HEK293 (cell line): ENCODE measurements around a stretch of chr3.

- PRO-cap: no peak
- RRBS, 2 experiments: no CpG with 5 or more reads among the region's 11 CpGs
These were observed 10.1 kb downstream of the TRAK1 start for GRCh38 chr3:42100955-42101968.

- PRO-cap: no peak
- RRBS, 2 experiments: no CpG with 5 or more reads among the region's 4 CpGs
These were observed 39.1 kb downstream of the TRAK1 start for GRCh38 chr3:42130074-42130764.

GRCh38 chr3:42345862-42346255, 64.6 kb downstream of the LYZL4 start:
- PRO-cap: no peak
- RRBS, 2 experiments: no CpG with 5 or more reads among the region's 5 CpGs

DNA sequence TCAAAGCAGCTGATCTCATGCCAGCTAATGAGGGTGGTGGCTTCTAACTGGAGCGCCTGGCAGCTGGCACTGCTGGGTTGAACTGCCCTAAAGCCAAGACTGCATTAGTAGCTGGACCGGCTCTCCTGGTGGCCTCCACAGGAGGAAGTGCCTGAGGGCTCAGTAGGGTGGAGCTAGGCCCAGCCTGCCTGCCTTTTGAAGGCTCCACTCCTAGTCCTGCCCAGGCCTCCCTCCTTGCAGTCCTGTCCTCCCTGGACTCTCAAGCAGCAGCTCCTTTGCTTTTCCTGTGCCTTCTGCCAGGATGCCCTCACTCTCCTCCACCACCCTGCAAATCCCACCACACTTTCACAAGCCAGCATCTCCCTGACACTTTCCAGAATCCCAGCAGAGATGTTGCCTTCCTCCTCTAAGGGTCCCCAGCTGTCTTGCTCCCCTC, 25.6 kb upstream of the VIPR1 start:
- PRO-cap: no peak
- RRBS, 2 experiments: no CpG with 5 or more reads among the region's 2 CpGs

GRCh38 chr3:42489269-42489627, 13.2 kb upstream of the VIPR1 start:
- PRO-cap: no peak
- RRBS, 2 experiments: no CpG with 5 or more reads among the region's 3 CpGs

DNA sequence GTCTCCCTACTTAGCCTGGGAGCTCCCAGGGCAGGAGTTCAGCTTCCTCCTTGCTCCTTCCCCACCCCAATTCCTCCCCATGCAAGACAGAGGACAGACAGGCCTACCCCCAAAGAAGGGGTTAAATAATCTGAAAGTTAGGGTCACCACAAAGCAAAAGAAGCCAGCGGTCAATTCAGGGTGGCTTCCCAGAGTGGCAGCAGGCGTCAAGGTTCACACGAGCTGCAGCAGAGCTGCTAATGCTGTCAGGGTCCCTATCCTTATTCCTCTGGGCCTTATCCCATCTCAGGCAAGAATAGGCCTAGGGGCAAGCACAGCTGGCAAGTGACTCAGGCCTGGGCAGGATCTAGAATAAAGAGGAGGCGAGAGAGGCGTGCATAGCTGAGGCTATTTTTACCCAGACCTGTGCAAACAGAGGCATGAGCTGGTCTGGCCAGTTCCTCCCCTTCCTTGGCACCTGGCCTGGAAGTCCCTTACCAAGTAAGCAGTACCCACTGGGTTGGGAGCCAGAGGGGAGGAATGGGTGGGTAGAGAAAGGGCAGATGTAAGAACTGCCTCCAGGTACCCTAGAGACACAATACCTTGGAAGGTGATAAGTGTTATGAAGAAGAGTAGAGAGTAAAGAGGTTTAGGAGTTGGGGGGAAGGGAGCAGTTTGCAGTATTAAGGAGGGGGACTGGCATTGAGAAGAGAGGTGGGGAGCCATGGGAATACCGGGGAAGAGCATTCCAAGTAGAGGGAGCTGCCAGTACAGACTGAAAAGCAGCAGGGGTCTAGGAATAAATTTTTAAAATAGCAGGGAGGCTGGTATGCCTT, 12.2 kb upstream of the VIPR1 start:
- PRO-cap: no peak
- RRBS, 2 experiments: no CpG with 5 or more reads among the region's 6 CpGs

DNA sequence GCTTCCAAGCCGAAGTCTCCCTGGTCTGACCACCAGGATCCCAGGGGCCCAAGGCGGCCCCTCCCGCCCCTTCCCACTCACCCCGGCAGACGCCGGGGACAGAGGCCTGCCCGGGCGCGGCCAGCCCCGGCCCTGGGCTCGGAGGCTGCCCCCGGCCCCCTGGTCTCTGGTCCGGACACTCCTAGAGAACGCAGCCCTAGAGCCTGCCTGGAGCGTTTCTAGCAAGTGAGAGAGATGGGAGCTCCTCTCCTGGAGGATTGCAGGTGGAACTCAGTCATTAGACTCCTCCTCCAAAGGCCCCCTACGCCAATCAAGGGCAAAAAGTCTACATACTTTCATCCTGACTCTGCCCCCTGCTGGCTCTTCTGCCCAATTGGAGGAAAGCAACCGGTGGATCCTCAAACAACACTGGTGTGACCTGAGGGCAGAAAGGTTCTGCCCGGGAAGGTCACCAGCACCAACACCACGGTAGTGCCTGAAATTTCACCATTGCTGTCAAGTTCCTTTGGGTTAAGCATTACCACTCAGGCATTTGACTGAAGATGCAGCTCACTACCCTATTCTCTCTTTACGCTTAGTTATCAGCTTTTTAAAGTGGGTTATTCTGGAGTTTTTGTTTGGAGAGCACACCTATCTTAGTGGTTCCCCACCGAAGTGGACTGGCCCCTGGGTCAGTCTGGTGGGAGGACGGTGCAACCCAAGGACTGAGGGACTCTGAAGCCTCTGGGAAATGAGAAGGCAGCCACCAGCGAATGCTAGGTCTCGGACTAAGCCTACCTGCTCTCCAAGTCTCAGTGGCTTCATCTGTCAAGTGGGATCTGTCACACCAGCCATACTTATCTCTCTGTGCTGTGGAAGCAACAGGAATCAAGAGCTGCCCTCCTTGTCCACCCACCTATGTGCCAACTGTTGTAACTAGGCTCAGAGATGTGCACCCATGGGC, 34.1 kb downstream of the VIPR1 start:
- PRO-cap: no peak
- RRBS, 2 experiments: 24% methylated on average over 2 of the region's 24 CpGs; no CpG with 5 or more reads in 1 of the 2 experiments

DNA sequence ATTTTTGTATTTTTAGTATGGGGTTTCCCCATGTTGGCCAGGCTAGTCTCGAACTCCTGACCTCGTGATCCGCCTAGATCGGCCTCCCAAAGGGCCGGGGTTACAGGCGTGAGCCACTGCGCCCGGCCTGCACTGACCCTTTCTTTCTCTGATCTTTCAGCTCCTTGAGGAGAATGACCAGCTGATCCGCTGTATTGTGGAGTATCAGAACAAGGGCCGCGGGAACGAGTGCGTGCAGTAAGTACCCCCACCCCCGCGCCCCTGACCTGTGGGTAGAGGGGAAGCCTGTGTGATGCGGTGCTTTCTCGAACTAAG, 662 bp downstream of the SS18L2 start:
- PRO-cap: no peak
- RRBS, 2 experiments: 0 to 15% methylated on average over 4 of the region's 17 CpGs

DNA sequence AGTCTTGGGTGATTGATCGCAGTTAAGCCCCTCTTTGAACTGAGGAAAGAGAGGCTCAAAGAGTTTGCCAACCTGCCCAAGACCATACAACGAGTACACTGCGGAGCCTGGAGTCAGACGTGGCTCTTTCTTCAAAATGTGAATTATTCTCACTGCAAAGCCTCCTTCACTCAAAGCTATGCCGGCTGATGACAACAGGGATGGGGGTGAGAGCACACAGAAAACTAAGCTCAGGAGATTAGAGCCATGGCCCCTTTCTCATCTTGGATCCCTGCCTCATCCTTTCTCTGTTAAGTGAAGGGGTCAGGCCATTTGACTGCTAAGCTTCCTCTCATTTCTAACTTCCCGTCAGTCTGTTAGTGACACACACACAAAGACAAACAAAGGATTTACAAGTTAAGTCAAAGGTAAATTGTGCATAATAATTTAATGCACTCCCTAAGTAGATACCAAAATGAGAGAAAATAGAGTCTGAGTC, 1.1 kb downstream of the SS18L2 start:
- PRO-cap: unidirectional peak, minus-strand start at position 100 of the sequence
- RRBS, 2 experiments: no CpG with 5 or more reads among the region's 6 CpGs

DNA sequence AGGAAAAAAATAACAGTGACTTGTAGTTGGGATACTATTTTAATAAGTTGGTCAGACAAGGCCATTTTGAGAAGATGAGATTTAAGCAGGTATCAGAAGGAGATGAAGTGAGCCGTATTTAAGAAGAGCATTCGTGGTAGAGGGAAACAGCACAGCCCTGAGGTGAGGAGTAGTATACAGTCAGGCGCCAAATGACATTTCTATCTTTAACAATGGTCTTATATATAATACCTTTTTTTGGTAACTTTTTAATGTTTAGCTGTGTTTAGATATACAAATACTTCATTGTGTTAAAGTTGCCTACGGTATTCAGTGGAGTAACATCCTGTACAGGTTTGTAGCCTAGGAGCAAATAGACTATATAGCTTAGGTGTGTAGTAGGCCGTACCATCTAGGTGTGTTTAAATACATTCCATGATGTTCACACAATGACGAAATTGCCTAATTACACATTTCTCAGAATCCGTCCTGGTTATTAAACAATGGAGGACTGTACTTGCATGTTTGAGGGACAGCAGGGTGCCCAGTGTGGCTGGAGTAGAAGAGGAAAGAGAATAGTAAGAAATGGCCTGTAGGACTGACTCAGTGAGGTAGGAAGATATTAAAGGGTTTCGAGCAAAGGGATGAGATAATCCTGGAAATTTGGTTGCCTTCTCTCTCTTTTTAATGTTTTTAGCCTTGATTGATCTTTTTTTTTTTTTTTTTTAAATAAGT, 1.6 kb downstream of the NKTR start:
- PRO-cap: no peak
- RRBS, 2 experiments: no CpG with 5 or more reads among the region's 8 CpGs

DNA sequence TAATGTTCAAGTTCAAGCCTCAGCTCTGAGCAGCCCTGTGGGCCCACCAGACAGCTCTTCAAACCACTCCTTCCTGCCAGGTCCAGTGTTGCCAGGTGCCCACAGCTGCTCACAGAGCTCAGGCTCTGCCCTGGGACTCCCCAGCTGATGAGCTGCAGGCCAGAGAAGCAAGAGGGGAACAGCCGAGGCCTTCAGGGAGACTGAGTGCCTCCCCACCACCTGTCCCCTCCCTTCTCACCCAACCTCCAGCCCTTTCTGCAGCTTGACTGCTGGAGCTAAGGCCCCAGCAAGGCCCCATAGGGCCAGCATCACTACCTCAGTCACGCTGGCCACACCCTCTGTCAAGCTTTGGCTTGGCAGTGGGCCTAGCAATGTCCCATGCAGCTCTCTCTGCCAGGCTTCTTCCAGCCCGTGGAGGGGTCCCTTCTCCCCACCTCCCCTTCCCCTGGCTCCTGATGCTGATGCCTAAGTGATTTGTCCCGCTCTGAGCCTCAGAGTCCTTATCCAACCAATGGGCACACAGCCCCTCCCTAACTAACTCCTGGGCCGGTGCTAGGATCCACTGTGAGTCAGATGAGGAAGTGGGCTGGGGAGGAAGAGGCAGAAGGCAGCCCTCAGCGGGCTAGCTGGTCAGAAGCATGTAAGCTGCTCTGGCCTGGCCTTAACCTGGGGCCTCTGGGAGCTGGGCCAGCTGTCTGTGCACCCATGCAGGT, 1.0 kb upstream of the ZBTB47 start:
- PRO-cap: unidirectional peak, plus-strand start at position 572 of the sequence
- RRBS, 2 experiments: no CpG with 5 or more reads among the region's 6 CpGs

DNA sequence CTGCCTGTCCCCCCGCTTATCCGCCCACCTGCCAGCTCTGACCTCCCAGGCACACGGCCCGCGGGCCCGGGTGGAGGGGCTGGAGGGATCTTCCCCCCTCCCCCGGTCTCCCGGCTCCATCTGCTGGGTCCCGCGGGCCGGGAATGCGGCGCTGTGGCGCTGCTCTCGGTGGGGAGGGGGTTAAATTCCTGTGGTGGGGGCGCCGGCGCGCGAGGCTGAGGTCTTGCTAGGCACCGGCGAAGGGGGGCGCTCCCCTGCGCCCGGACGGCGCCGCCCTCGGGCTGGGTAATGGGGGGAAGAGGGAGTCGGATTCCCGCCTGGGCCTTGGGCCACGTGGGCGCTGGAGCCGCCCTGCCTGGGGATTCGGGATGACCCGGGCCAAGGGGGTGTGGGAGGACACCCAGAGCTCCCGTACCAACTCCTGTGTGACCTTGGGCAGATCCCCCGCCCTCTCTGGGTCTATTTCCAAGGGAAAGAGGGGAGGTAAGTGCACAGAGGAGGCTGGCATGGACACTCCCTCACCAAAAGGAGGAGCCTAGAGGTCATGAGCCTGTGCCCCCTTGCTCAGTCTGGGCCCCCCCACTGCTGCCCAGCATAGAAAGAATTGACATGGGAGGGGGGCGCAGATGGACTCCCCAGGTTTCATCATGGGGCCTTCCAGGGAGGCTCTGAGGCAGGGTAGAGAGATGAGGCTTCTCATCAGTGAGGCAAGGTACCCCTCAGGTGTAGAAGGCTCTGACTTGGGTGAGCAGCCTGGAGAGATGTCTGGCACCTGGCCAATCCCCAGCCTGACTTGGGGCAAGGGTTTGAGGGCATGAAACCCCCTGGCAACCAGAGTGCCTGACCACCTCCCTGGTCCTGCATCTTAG, 1.4 kb downstream of the ZBTB47 start:
- PRO-cap: bidirectional peak, plus-strand start at position 119 of the sequence, minus-strand start at position 145 of the sequence; bidirectional peak, plus-strand start at position 362 of the sequence, minus-strand start at position 290 of the sequence; unidirectional peak, minus-strand start at position 455 of the sequence
- RRBS, 2 experiments: 2 to 3% methylated on average over 7 to 10 of the region's 39 CpGs

DNA sequence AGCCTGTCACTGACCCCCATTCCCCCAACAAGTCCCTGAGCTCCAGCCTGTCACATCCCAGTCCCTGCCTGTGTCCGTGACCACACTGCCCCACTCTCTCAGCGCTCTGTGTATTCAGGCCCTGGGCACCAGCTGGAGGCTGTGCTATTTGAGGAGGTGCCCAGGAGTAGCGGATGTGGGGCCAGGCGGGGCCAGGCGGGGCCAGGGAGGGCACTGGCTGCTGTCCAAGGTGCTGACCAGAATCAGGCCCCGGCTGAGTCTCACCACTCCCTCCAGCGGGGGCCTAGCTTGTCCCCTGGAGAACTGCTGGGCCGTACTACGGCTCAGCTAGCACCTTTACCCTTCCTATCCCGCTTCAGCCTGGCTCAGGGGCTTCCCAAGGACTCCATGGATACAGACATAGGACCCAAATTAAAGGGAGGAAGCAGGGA, 1.2 kb downstream of the HHATL start:
- PRO-cap: no peak
- RRBS, 2 experiments: no CpG with 5 or more reads among the region's 10 CpGs

DNA sequence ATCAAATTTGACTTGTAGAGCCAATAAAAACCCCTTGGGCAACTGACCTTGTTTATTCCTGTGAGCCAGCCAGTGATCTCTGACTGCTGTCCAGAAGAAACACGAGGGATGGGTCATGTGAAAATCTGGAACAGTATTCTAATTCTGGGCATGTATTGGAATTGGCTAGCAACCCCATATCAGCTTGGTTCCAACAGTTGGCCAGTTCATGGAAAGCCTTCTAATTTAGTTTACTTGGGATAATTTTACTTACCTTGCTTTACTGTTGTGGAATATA, 19.1 kb upstream of the HHATL start:
- PRO-cap: no peak
- RRBS, 2 experiments: no CpG with 5 or more reads among the region's 1 CpG

DNA sequence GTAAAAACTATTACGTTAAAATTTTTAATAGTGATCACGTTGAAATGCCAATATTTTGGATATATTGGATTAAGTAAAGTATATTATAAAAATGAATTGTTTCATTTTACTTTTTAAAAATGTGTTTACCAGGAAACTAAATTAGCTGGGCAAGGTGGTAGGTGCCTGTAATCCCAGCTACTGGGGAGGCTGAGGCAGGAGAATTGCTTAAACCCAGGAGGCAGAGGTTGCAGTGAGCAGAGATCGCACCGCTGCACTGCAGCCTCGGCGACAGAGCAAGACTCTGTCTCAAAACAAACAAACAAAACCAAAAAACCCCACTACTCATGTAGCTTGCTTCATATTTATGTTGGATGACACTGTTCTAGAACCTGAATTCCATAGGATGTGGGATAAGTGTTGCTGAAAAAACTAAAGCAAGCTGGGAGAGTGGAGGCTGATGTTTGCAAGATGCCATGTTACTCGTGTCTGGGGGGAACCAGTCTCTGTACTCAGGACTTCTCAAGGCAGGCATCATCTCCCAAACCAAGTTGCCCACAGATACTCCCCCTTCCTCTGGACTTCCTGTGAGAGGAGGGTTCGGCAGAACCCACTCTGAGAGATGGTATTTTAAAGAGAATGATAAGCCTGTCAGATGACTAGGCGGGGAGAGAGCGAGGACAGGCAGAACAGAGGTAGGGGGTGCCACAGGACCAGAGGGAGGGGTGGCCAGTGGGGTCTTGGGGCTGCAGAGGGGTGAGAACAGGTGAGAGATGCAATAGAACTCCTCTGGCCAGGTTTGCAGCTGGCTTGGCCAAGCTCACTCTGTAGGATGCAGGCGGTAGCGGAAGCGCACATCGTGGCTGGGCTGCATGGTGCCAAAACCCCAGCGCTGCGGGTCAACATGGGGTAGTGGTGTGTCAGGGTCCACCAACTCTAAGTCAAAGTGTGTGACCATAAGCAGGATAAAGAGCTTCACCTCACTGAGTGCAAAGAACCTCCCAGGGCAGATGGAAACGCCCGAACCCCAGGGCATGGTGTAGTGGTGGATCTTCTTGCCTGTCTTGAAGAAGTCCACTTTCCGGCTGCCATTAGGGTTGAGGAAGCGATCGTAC, 1.8 kb downstream of the CYP8B1 start:
- PRO-cap: no peak
- RRBS, 2 experiments: no CpG with 5 or more reads among the region's 21 CpGs

DNA sequence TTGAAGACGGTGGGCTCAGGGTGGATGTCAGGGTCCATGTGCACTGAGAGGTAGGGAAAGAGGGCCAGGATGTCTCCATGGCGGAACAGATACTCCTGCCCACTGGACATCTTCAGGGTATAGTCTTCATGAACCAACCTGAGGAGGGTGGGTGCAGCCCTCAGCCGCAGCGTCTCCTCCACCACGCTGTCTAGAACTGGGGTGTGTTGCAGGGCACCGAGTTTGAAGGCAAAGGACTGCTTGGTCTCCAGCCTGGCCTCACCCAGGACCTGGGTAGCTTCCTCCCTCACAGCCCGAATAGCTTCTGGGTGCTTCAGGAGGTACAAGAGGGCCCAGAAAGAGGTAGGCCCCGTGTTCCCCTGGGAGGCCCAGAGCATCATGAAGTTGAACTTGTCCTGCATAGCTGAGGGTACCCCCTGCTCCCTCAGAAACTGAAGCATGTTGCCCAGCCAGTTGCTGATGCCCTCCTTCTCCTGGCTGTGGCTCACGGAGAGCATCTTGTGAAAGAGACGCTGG, 1.0 kb downstream of the CYP8B1 start:
- PRO-cap: no peak
- RRBS, 2 experiments: no CpG with 5 or more reads among the region's 10 CpGs

- PRO-cap: no peak
- RRBS, 2 experiments: no CpG with 5 or more reads among the region's 25 CpGs
These were observed 47.5 kb upstream of the POMGNT2 start for GRCh38 chr3:43153054-43154184.

- PRO-cap: no peak
- RRBS, 2 experiments: no CpG with 5 or more reads among the region's 7 CpGs
These were observed 57.0 kb upstream of the POMGNT2 start for GRCh38 chr3:43162850-43163347.

GRCh38 chr3:43178749-43179500, 73.0 kb upstream of the POMGNT2 start:
- PRO-cap: no peak
- RRBS, 2 experiments: no CpG with 5 or more reads among the region's 10 CpGs

- PRO-cap: no peak
- RRBS, 2 experiments: no CpG with 5 or more reads among the region's 14 CpGs
These were observed 75.4 kb upstream of the POMGNT2 start for GRCh38 chr3:43181178-43181863.